Myometrial cell (primary cell): ENCODE measurements around a stretch of chr3.

DNA sequence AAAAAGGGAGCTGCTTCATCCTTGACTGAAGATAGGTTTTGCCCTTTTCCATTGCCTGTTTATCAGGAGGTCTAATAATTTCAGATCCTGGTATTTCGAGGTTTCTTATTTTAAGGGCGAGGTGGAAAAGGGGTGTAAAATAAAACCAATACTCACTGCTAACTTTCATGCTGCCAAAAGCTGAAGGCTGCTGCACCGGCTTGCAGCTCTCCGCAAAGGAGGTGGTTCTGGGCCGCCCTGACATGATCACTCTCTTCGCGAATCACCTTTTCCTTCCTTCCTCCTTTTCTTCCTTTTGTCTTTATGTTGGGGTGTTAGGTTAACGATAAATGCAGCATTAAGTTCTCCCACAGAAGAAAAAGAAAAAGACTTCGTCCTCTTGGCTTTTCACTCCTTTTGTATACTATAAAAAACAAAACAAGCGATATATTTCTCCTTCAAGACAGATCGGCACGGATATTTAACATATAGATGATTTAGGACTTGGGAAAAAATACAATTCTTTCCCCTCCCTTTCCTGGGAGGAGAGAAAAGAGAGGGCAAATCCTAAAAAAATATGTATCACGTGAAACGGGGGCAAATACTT, 963 bp downstream of the GSK3B start:
- RAMPAGE, long total RNA: no peak

DNA sequence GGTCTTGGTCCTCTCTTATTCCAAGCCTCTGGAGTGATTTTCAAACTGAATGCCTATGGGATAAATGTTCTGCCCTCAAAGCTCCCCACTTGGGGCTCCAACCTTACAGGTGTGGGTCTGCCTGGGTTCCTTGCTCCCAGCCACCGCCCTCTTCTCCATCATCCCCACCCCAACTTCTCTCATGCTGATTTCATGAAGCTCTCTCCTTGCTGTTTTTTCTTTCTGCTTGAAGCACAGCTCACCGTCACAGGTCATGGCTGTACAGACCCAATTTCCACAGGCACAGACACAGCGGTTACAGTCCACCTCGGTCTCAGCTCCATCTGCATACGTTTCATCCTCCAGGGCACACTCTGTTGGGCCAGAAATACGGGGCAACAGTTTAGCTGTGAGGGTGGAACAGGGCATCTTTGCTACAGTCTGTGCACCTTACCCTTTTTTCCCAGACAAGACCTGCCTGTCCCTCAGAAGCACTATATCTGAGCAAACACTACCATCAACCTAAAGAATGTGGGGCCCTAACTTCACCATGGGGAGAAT, 48.2 kb downstream of the FSTL1 start:
- RAMPAGE, long total RNA: no peak

- RAMPAGE, long total RNA: no peak
Measured at GRCh38 chr3:120417010-120417898, 33.5 kb downstream of the FSTL1 start.

- RAMPAGE, long total RNA: no peak
Measured at GRCh38 chr3:120680258-120680974, 1.6 kb downstream of the HGD start.

- RAMPAGE, long total RNA: no peak
Measured at GRCh38 chr3:120750345-120750991, 7.9 kb downstream of the GTF2E1 start.

DNA sequence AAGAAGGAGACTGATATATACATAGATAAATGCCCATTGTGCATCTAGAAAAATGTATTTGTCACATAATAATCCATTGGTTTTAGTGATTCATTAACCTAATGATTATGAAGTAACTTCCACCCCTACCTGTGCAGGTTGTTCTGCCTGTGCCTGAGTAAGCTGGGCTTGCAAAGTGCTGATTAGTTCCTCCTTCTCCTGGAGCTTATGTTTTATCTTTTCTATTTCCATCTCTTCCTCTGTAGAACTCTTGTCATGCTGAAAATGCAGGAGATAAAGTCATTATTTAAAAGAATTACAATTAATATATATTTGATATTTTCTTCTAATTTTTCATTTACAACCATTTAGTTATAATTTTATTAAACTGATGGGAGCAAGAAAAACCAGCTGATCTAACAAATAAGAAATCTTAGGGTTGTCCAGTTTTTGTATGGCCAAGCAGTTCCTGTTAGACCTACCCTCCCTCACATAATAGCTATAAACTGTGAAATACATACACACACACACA, 22.7 kb downstream of the GOLGB1 start:
- RAMPAGE, long total RNA: no peak

DNA sequence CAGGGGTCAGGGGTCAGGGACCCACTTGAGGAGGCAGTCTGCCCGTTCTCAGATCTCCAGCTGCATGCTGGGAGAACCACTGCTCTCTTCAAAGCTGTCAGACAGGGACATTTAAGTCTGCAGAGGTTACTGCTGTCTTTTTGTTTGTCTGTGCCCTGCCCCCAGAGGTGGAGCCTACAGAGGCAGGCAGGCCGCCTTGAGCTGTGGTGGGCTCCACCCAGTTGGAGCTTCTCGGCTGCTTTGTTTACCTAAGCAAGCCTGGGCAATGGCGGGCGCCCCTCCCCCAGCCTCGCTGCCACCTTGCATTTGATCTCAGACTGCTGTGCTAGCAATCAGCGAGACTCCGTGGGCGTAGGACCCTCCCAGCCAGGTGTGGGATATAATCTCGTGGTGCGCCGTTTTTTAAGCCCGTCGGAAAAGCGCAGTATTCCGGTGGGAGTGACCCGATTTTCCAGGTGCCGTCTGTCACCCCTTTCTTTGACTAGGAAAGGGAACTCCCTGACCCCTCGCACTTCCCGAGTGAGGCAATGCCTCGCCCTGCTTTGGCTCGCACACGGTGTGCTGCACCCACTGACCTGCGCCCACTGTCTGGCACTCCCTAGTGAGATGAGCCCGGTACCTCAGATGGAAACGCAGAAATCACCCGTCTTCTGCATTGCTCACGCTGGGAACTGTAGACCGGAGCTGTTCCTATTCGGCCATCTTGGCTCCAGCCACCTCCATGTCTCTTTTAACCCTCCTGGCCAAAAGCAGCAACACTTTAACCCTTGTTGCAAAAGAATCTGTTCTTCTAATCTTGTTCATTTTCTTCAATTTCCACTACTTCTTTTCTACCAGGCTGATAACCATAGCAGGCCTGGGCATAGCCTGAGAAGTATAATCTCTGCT, 44.1 kb downstream of the SLC15A2 start:
- RAMPAGE, long total RNA: no peak

GRCh38 chr3:121997810-121998307, 24.2 kb downstream of the ILDR1 start:
- RAMPAGE, long total RNA: no peak

DNA sequence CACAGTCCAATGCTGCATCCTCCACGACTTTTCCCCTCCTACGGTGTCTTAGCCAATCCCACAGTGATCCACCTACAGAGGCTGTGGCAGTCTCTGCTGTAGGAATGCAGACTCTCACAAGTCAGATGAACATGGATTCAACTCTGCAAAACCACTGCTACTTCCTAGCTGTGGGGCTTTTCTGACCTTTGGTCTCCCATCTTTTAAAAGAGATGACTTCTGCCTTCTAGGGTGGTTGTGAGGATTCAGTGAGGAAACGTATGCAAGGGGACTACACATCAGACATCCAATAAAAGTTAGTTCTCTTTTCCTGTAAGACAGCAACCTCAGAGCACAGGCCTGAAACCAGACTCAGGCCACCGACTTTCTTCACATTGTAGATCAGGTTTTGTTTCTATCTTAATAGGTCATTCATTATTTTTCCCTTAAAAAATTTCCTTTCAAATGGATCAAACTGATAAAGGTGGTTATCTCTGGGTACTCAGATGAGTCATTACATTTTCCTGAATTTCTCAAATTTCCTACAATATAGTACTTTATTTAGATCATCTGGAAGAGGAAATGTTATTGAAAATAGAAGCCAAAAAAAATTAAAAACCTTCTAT, 23.2 kb downstream of the ILDR1 start:
- RAMPAGE, long total RNA: no peak

- RAMPAGE, long total RNA: no peak
Measured at GRCh38 chr3:122247388-122247858, 64.0 kb downstream of the CASR start.

DNA sequence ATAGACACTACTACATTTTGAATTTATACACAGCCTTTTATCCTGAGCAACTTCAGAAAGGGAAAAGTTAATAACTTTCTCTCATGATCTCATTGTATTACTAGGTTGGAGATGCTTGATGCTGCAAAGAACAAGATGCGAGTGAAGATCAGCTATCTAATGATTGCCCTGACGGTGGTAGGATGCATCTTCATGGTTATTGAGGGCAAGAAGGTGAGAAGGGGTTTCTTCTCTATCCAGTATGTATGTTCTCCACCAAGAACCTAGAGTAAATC, 8.7 kb downstream of the WDR5B start:
- RAMPAGE, long total RNA: no peak

DNA sequence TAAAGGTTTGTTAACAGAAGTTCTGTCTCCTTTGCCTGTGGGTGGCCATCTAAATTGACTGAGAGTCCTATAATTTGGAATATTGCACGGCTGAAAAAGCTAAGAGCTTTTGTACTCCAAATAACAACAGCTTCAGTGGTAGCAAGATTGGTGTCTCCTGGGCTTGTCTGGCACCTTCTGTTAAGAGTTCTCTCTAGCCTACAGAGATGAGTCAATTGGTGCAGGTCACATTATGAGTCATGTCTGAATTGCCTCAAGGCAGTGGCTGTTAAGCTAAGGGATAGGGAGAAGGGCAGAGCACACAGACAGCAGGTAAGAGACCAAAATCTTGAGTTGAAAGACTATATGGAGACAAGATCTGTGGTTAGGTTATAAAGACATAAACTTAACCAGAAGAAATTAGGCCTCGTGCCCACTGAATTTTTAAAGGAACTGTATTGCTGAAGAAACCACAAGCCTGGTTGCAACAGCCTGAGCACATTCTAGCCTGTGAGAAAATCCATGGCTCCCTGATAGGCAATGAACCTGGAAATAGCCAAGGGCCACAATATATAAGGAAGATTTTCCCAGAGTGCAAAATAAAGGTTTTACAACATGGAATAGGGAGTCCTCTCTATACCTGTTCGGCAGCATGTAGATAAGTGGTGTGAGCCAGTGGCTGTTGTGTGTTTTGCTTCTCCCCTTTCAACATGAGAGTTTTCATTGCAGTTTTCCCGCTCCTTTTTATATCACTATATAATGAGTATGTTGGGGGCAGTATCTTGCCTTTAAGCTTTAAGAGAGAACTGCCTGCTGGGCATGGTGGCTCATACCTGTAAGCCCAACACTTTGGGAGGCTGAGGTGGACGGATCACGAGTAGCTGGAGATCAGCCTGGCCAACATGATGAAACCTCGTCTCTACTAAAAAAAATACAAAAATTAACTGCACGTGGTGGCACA, 19.3 kb upstream of the KPNA1 start:
- RAMPAGE, long total RNA: no peak

DNA sequence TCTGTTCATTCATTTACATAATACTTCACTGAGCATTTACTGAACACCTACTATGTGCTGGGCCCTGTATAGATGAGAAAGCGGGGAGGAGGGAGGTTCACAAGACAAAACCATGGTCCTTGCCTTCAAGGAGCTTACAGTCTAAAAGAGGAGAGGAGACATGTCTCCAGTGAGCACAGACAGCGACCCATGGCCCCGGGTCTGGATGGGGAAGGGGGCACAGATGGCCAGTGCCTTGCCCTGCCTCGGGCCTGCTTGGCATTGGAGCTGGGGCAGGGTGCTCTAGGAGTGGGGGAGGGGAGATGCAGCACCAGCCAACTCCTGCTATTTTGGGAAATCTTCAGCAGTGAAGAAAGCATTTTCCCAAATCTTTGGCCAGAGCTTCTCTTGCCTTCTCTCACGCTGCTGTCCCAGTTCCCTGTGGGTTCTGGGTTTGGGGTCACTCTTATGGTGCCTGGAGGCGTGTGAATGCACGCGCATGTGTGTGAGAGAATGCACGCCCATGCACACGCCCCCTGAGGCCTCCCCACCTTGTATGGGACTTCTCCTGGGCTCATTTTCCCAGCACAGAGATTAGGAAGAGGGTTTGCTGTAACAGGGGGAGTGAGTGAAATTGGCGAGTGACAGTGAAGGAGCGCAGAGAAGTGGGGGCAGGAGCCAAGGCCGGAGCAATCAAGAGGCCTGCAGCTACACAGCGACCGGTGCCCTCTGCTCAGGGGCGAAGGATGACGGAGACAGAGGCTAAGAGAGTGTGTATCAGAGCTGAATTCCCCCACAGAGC, 71.5 kb downstream of the SEMA5B start:
- RAMPAGE, long total RNA: no peak

DNA sequence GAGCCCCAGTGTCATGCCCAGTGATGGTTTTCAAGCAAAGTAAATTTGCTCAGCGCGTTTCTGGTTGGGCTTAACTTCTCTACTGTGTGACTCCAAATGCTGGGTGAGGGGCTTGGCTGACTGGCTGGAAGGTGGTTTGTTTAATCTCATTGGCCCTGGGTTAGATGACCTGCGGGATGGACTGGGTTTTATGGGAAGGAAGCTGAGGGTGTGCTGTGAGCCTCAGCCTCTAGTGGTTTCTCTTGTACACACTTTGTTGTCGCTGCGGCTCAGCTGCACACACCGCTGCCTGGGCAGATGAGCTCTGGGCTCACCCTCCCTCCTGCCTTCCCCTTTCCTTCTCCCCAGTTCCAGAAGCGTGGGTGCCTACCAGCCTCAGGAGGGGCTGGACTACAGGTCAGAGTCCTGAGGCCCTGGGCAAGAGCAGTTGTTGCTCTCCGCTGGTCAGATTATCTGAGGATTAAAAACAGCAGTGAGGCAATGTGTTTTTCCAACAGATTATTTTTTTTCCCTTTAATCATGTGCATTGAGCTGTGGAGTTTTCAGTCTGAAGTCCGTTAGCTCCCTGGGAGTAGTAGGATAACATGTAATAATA, 18.6 kb downstream of the PDIA5 start:
- RAMPAGE, long total RNA: no peak

DNA sequence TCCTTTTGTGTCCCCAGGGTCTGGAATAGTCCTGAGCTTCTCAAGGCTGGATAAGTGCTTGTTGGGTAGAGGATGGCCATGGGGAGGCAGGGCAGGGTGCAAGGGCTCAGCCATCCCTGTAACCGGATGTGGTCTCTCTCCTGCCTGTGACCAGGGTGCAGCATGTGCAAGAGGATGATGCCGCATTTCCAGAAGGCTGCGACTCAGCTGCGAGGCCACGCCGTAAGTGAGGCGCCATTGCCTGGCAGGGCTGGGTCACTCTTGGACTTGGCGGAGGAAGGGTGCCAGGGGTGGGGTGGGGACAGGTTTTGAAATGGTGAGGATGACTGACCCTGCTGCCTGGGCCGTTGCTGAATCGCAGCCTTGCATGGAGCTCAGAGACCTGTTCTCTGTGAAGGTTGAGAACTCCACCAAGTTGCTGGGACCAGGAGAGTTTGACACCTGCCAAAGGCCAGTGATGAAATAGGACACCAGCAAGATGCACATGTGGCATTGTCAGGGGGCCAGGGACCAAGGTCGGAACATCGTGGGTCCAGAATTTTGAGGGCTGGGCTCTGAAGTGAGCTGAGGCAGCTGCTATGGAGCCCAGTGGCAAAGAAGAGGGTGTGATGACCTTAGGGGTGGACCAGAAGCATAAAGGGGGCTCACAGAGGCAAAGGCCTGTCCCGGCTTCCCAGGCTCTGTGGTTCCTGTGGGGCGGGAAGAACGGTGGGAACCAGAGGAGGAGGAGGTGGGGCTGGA, 49.4 kb downstream of the PDIA5 start:
- RAMPAGE, long total RNA: no peak

GRCh38 chr3:123210277-123211556, 9.0 kb downstream of the SEC22A start:
- RAMPAGE, long total RNA: no peak

- RAMPAGE, long total RNA: no peak
Measured at GRCh38 chr3:123236305-123236865, 34.6 kb downstream of the SEC22A start.

- RAMPAGE, long total RNA: no peak
Measured at GRCh38 chr3:123409611-123410392, 39.1 kb downstream of the ADCY5 start.

GRCh38 chr3:123412411-123413702, 36.0 kb downstream of the ADCY5 start:
- RAMPAGE, long total RNA: no peak

DNA sequence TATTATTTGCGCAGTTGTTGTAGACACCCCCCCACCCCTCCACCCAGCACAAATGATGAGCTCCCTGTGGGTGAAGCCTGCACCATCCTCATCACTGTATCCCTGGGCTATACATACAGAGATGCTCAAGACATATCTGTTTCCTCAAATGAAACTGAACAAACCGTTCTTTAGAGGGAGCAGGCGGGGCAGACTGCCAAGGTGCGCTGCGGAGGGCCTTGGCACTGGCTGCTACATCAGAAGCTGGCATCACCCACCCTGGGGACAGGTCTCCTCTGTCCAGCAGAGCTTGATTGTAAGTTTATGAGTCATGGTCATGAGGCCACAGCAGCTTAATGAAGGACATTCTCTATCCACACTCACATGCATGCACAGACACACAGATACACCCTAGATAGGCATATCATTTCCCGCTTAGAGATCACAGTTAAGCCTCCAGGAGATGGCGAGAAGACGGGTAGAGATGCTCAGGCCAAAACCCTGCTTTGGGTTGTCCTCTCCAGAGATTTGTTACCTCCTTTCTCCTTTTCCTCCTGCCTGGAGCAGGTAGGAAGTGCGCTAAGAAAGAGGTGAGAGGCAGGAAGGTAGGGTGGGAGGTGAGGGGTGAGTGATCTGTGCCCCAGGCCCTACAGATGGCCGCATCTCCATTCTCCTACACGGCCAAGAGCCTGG, 28.9 kb downstream of the ADCY5 start:
- RAMPAGE, long total RNA: no peak